Bronchial lymph node (tissue), 1 donor: ENCODE results near the genes AREL1 and ACYP1.

DNA sequence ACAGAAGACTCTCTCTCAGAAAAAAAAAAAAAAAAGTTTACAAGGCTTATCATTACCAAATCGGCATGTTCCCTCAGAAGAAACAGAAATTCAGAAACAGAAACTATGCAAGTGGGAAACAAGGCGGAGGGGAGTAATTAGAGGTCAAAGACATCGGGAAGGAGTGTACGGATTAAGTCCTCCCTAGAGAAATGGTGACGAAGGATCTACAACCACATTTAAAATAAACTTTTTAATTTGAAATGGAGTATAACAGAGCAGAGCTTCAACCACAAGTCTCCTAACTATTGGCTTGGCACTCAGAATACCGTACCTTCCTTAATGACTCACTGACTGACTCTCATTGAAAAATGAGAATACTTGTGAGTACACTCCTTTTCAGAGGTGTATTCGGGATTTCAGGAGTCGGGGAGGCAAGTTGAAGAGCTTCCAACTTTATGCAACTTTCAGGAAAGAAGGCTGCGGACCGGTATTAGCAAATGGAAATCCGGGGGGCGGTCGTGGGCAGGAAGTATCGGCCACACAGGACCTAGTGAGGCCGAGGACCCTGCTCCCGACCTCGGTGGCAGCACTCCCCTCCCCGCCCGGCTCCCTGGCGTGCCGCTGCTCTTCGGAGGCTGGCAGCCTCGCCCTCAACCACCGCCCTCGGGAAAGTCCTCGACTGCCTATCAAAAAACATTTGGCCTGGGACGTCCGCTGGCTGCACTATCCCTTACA, 769 bp downstream of the ENTPD5 start:
- PRO-cap, result unidirectional peak, plus-strand start at position 235 of the sequence

GRCh38 chr14:74326551-74327012, 21.7 kb upstream of the VRTN start:
- PRO-cap, result no peak

GRCh38 chr14:74506970-74507680, 13.6 kb downstream of the ISCA2 start:
- PRO-cap, result no peak

GRCh38 chr14:74619706-74620419, 7.8 kb upstream of the LTBP2 start:
- PRO-cap, result no peak

DNA sequence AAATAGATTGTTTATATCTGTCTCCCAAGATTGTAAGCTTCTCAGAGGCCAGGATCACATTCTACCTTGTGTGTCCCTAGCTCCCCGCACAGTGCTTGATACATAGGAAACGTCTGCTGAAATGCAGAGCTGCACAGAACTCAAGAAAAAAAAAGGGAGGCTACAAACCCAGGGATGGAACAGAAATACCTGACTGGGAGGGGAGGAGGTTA, 43.3 kb upstream of the LTBP2 start:
- PRO-cap, result no peak

GRCh38 chr14:74656011-74656421, 44.0 kb upstream of the LTBP2 start:
- PRO-cap, result no peak

- PRO-cap, result bidirectional peak, plus-strand start at chr14:74713181, minus-strand start at chr14:74713080
Measured at GRCh38 chr14:74712392-74713507, at the start of gene AREL1. AREL1 (minus strand) TSS chr14:74713080.

GRCh38 chr14:74809431-74809795, 46.3 kb downstream of the YLPM1 start:
- PRO-cap, result no peak

GRCh38 chr14:74815993-74816455, 52.9 kb downstream of the YLPM1 start:
- PRO-cap, result no peak

DNA sequence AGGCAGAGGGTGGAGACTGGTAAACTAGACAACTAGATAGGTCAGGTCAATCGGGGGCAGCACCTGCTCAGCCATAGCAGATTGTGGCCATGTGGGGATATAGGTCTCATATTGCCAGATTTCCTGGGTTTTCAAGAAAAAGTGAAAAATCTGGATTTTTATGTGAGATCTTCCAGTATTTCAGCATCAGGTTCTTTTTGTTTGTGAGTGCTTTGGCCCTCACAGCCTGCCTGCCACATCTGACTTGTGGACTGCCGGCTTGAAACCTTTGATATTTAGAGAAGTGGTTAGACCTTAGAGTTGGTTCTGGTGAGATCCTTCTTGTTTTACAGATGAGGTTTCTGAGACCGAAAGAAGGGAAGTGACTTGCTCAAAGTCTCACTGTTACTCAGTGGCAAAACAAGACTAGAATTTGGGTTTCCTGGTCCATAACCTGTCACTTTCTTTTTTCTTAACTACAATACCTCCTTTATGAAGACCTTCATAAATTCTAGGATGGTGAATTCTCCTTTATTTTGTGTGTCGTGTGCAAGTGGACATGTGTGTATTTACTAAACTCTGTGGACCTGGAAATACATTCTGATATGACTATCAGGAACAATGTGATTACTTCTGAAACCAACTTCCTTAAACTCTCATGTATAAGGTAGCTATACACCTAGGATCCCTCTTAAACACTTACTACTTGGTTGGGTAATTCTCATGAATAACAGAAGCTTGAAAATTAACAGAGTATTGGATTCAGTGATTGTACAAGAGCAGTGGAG, 34.3 kb downstream of the PROX2 start:
- PRO-cap, result bidirectional peak, plus-strand start at position 298 of the sequence, minus-strand start at position 246 of the sequence

- PRO-cap, result no peak
Measured at GRCh38 chr14:74922294-74923000, 613 bp downstream of the RPS6KL1 start.

DNA sequence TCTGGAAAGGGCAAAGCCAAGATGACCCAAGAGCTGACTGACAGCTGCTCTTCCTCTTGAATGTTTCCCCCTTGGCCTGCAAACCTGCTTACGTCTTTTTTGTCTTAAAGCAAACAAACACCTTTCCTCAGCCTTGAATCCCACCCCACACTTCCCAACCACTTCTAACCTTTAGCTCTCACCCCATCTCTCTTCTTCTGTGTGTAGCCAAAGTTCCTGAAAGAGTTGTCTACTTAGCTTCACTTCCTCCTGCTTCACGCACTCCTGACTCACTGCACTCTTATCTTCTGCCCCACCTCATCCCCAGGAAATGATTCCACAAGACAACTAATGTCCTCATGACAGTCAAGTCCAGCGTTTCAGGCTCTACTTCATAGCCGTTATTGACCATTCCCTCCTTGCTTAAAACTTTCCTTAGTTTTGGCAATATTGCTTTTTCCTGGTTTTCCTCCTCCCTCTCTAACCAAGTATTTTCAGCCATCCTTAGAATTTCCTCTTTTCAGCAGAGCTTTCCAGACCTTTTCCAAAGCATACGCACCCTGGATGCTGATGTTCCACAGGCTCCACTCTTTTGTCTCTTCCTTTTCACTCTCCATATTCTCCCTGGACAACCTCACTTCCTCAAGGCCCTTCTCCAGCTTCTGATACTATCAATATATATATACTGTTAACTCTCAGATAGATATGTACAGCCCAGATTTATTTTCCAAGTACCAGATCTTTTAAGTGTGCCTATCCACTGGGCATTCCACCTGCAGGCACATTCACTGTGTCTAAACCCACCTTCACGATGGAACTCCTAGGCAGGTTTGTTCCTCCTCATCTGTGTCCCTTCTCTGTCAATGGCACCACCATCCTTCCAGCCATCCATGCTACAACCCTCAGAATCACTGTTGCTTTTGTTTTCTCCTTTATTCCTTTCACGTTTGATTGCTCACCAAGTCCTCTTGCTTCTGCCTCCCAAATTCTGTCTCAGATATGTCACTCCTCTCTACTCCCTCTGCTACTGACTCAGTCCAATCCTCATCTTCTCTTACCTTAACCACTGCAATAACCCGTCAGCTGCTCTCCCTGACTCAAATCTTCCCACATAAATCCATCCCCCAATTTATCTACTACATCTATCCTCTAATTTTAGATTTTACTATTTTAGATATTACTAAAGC, 22.7 kb downstream of the EIF2B2 start:
- PRO-cap, result no peak

GRCh38 chr14:75049126-75050243, 1.8 kb downstream of the MLH3 start:
- PRO-cap, result no peak

GRCh38 chr14:75063172-75064409, at the start of gene ACYP1:
ACYP1 (minus strand) TSS chr14:75064024.
- PRO-cap, result bidirectional peak, plus-strand start at chr14:75064170, minus-strand start at chr14:75064015

GRCh38 chr14:75259422-75260103, 19.1 kb upstream of the FOS start:
- PRO-cap, result no peak

DNA sequence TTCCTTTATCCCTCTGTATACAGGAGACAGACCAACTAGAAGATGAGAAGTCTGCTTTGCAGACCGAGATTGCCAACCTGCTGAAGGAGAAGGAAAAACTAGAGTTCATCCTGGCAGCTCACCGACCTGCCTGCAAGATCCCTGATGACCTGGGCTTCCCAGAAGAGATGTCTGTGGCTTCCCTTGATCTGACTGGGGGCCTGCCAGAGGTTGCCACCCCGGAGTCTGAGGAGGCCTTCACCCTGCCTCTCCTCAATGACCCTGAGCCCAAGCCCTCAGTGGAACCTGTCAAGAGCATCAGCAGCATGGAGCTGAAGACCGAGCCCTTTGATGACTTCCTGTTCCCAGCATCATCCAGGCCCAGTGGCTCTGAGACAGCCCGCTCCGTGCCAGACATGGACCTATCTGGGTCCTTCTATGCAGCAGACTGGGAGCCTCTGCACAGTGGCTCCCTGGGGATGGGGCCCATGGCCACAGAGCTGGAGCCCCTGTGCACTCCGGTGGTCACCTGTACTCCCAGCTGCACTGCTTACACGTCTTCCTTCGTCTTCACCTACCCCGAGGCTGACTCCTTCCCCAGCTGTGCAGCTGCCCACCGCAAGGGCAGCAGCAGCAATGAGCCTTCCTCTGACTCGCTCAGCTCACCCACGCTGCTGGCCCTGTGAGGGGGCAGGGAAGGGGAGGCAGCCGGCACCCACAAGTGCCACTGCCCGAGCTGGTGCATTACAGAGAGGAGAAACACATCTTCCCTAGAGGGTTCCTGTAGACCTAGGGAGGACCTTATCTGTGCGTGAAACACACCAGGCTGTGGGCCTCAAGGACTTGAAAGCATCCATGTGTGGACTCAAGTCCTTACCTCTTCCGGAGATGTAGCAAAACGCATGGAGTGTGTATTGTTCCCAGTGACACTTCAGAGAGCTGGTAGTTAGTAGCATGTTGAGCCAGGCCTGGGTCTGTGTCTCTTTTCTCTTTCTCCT, 2.4 kb downstream of the FOS start:
- PRO-cap, result no peak

GRCh38 chr14:75399808-75400917, 27.7 kb upstream of the JDP2 start:
- PRO-cap, result no peak

DNA sequence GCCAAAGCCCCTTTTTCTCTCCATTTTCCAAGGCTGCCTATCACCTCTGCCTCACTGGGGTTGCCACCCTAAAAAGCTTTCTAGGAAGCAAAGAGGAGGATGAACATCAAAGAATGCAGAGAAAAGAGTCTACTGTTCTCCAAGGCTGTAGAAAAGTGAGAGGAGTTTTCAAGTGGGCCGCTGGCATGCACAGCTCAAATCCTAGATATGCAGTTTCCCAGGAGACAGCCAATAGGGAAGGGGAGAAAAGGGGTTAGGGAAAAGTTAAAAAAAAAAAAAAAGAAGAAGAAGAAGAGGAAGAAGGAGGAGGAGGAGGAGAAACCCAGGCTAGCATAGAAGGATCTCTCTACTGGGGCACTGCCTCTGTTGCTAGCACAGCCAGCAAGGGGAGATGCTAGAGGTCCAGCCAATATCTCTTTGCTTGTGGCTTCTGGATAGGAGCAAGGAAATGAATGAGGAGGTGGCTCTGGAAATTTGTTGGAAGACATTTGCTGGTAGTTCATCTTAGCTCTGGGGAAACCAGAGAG, 737 bp downstream of the BATF start:
- PRO-cap, result unidirectional peak, minus-strand start at position 157 of the sequence

DNA sequence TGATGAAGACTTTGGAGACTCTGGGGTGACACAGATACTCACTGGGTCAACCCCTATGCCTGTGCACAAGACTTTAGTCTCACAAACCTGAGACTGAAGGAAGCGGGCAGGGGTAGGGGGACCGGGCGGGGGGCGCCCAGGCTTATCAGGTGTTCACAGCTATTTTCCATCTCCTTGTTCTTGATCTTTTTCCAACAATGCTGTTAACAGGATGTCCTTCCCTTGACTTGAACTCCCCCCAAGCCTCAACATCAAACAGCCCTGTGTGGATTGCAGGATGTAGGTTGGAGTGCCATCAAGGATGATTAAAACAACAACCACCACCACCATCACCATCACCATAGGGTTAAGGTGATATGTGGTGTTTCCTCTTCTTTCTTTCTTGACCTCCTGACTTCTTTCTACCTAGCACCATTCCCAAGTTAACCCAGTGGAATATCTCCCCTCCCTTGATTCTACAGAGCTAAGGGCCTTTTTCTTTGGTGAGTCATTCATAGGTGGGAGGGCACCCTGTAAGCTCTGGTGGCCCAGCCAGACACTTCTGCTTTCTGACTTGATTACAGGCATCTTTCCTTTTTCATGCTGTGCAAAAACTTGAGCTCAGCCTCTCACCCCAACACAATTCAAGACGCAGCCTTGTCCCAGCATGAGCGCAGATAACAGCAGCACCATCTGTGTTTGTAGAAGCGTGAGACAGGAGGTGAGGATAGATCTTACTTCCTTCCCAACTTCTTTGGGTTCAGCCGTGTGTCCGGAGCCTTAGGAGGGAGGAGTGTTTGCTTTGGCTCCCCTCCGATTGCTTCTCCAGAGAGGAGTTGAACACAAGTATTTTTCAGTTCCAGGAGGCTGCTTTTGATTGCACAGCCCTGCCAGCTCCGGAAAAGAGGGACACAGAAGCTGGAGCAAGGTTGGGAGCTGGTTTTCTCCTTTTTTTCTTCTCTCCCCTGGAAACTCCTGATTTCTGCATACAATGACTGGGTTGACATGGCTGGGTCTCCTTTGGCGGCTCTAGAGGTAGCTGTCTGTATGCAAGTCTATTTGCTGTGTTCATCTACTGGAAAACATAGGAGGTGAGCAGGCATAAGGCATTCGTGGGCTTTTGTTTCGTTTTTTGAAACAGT, 26.9 kb downstream of the FLVCR2 start:
- PRO-cap, result no peak

GRCh38 chr14:75635954-75636821, 24.5 kb downstream of the ERG28 start:
- PRO-cap, result no peak